NCI-H460 (cell line): Measurements from ENCODE around the genes H2AC6, H1-4, H4C6 and BTN2A1.

GRCh38 chr6:26054856-26055433 lies 1.3 kb downstream of the H1-2 start:
RAMPAGE:
- cytosol, long total RNA, result no peak
- long total RNA, result no peak
- nucleus, long total RNA, result no peak

GRCh38 chr6:26124025-26125141 lies at the start of gene H2AC6:
Gene H2AC6 (plus strand): TSS chr6:26124172.
RAMPAGE:
- cytosol, long total RNA, result no peak
- long total RNA, result start-site peak on the plus strand at chr6:26124169-26124199, 2,643 and 2,228 reads in 2 replicates
- nucleus, long total RNA, result start-site peak on the plus strand at chr6:26124169-26124199, 4,412 and 242 reads in 2 replicates

GRCh38 chr6:26156025-26156933 lies at the start of gene H1-4:
Gene H1-4 (plus strand): TSS chr6:26156329.
RAMPAGE:
- cytosol, long total RNA, result start-site peak on the plus strand at chr6:26156324-26156335, 16,511 and 29,298 reads in 2 replicates
- long total RNA, result start-site peak on the plus strand at chr6:26156326-26156340, 5,750 and 31,727 reads in 2 replicates
- nucleus, long total RNA, result start-site peak on the plus strand at chr6:26156324-26156334, 23,445 and 1,819 reads in 2 replicates

GRCh38 chr6:26159250-26159871 lies 1.4 kb downstream of the H2BC5 start:
RAMPAGE:
- cytosol, long total RNA, result no peak
- long total RNA, result no peak
- nucleus, long total RNA, result no peak

RAMPAGE:
- cytosol, long total RNA, result no peak
- long total RNA, result no peak
- nucleus, long total RNA, result no peak
These were observed 2.9 kb downstream of the H3C4 start for GRCh38 chr6:26193891-26194840.

DNA sequence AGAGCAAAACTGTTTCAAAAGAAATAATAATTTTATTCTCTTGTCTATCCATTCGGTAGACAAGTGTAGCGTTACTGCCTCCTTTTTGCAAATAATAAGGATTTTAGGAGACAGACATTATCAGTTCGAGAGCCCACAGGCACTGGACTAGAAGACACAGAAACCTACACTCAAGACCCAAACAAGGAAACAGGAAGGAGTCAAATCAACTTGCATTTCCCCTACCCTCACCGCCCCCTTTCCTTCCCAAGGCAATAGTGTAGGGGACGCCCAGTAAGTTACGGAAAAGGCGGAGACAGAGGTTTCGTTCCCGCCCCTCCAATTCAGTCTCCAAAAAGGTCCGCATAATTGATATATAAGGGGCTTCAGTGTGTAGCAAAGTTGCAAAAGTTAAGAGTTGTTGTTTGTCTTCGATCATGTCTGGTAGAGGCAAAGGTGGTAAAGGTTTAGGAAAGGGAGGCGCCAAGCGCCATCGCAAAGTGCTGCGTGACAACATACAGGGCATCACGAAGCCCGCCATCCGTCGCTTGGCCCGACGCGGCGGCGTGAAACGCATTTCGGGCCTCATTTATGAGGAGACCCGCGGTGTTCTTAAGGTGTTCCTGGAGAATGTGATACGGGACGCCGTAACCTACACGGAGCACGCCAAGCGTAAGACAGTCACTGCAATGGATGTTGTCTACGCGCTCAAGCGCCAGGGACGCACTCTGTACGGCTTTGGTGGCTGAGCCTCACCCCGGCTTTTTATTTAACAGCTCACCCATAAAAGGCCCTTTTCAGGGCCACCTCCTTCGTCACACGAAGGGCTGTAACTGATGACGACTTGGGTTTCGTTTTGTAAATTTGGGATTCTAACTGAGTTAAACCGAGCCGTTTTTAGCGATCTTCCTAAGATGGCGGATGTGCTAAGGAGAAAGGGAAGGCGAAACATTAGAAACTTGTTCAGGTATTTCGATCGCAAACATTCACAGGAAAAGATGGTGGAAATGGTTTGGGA lies at the start of gene H4C6:
Gene H4C6, plus strand, starts transcription at position 384 of the 997 bp plus-strand sequence.
RAMPAGE:
- cytosol, long total RNA, result no peak
- long total RNA, result no peak
- nucleus, long total RNA, result no peak

RAMPAGE:
- cytosol, long total RNA, result no peak
- long total RNA, result no peak
- nucleus, long total RNA, result no peak
These were observed 7.0 kb downstream of the H2BC9 start for GRCh38 chr6:26258152-26258987.

DNA sequence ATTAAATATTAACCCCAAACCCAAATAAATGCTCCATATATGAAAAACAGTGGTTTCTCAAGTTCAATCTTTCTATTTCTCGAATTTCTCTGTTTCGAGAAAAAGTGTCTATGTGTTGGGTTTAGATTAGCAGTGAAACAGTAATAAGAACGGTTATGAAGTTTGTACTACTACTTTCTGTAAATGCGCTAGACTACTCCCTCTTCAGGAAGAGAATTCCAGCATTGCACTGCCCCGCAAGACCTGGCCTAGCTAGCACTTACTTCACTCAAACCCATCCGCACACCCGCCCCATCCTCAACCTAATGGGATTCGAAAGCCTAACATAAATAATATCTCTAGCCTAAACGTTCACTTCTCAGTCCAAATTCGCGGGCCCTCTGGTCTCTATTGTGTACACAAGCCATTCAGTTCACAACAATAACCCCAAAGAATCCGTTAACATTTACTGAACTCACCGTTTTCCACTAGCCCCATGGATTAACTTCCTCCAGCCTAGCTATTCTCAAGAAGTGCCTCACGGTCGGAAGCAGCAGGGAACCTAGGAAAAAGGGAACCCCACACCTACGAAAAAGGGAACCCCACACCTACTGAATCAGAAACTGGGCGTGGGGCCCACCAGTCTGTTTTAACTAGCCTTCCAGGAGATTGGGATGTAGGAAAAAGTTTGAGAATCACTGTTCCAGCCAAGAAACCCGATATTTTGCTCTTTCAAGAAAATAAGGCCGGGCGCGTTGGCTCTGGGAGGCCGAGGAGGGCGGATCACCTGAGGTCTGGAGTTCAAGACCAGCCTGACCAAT lies 34.2 kb upstream of the H4C8 start:
RAMPAGE:
- cytosol, long total RNA, result no peak
- long total RNA, result no peak
- nucleus, long total RNA, result no peak

DNA sequence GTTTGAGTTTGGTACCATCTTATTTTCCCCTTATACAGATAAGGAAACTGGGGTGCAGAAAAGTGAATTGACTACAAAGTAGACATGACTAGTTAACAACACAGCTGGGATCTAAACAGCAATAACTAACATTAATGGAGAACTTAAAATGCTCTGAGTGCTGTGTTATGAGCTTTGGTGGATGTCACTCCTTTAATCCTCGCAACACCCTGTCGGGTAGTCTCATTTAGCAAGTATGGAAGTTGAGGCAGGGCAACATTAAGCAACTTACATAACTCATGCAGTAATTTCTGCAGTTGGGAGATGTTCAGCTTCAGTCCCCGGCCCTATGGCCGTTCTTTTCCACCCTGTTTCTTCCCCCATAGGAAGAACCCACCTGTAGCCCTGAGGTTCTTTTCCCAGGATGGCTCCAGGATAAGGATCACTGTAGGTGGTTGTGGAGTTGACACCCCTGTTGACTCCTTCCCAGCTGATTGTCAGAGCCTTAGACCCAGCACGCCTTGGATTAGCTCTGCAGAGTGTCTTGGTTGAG lies 11.9 kb downstream of the BTN3A1 start:
RAMPAGE:
- cytosol, long total RNA, result no peak
- long total RNA, result no peak
- nucleus, long total RNA, result no peak

DNA sequence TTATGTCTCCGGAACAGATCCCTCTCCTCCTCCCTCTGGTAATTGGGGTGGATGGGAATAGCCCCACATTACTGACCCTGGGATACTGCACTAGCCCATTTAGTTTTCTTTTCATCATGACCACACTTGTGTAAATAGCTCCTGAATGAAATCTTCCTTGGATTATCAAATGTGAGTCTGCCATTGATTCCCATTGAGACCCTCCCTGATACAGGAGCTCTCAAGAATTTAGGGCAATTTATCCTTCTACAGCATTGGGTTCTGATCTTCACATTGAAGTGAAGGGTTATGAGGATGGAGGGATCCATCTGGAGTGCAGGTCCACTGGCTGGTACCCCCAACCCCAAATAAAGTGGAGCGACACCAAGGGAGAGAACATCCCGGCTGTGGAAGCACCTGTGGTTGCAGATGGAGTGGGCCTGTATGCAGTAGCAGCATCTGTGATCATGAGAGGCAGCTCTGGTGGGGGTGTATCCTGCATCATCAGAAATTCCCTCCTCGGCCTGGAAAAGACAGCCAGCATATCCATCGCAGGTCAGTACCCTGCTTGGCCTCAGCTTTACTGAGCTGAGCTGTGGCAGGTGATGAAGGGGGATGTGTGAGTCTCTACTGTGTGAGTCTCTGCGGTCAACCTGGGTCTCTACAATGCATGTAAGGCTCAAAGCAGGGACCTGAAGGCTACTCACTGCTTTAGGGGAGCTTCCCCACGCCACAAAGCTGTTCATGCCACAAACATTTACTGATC lies 5.3 kb downstream of the BTN3A3 start:
RAMPAGE:
- cytosol, long total RNA, result no peak
- long total RNA, result no peak
- nucleus, long total RNA, result no peak

DNA sequence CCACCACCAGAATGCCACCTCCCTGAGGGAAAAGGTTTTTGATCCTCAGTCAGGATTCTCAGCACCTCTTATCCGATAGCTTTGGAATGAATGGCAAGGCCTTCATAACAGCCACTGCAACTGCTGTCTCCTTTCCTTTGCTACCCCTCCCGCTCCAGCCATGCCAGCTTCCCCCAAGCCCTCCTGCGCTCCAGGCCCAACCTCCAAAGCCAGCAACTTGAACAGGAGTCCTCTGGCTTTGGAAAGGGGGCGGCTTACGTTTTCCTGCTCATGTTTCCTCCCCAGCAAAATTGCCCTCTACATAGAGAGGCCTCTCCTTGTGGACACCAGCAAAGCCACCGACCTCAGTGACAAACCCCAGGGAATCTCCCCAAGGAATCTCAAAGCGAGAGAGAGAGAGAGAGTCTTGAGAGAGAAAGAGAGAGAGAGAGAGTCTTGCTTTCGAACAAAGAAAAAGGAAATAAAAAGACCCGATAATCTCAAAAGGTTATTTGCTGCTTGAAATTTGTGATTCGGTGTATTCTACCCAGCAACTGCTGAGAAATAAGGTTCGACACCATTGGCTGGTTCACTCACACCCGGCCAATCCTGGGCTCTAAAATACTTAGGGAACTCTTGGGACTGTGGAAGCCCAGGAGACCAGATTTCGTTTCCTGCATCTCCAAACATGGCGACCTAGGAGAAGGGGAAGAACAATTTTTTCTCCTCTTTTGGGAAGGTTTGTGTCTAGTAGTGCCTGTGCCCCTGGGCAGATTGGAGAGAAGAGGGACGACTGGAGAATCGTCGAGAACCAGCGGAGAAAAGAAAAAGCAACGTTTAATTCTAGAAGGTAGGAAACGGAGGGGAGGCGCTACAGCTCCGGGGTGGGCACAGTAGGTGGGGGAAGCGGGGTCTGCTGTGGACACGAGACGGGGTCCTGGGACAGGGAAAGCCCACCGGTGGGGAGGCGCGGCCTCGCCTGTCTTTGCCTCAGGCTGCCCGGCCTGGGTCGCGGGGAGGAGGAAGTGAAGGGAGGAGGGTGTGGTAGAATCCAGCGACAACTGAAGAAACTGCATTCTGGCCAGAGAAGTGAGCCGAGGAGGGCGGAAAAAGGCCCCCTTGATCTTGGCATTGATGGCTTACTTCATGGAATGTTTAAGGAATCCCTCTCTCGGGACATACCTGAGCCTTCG lies at the start of gene BTN2A1:
Gene BTN2A1, plus strand, starts transcription at position 642 of the 1,172 bp plus-strand sequence.
RAMPAGE:
- cytosol, long total RNA, result start-site peak on the plus strand centred at position 639 of the sequence, 10 bp wide, 33 and 27 reads in 2 replicates
- long total RNA, result no peak
- nucleus, long total RNA, result no peak

GRCh38 chr6:26474988-26475516 lies 17.3 kb downstream of the BTN2A1 start:
RAMPAGE:
- cytosol, long total RNA, result no peak
- long total RNA, result no peak
- nucleus, long total RNA, result no peak

GRCh38 chr6:26520653-26520899 lies 17.6 kb upstream of the HMGN4 start:
RAMPAGE:
- cytosol, long total RNA, result no peak
- long total RNA, result no peak
- nucleus, long total RNA, result no peak

DNA sequence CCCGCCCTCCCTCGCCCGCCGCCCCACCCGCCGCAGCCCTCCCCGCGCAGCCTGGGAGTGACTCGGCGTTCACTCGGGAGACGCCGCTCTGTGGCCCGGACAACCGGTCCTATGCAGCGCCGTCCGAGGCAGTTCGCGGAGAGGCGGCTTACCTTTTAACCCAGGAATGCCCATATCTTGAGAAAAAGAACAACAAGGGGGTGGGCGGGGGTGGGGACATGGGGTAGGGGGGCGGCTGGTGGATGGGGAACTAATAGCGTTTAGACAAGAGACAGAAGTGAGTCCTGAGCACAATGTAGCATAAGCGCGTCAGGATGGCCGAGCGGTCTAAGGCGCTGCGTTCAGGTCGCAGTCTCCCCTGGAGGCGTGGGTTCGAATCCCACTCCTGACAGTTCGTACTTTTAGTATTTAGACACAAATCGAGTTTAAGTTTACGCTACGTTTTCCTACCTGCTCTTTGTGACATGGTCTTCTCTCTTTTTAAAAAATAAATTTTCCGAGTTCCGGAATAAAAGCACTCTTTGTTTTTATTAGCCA lies 17.2 kb upstream of the HMGN4 start:
RAMPAGE:
- cytosol, long total RNA, result no peak
- long total RNA, result no peak
- nucleus, long total RNA, result no peak

GRCh38 chr6:26532671-26533602 lies 5.2 kb upstream of the HMGN4 start:
RAMPAGE:
- cytosol, long total RNA, result no peak
- long total RNA, result no peak
- nucleus, long total RNA, result no peak

DNA sequence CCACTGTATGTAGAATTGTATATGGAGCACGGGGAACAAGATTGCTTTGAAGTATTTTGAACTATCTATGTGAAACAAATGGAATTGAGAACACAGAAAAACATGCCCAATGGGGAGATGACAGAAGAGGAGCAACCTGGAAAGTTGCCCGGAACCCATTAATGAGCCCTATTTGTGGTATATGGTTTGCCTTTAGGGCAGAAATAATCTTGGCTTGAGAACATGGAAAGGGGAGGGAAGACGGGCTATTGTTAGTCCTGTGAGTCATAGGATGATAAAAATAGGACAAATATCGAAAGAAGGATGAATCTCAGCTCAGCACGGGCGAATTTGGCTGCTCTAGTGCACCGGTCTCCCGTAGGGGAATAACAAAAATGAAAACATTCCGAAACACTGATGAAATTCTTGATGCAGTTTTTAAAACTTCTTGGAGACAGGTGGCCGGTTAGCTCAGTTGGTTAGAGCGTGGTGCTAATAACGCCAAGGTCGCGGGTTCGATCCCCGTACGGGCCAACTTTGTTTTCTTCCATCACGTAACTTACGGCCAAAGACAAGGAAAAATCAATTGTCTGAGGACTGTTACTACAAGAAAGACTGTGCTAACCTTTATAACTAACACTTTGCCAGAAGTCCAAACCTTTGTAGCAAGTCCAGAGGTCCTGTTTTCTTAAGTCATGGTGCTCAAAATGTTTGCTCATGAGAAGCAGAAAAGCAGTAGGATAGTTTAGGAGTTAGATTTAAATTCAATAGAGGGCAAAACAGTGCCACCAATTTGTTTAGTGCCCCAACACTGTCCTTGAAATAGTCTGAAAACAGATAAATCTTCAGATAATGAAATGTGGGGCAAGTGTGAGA lies 15.7 kb downstream of the HMGN4 start:
RAMPAGE:
- cytosol, long total RNA, result no peak
- long total RNA, result no peak
- nucleus, long total RNA, result no peak

GRCh38 chr6:26743895-26744564 lies 84.5 kb upstream of the ZNF322 start:
RAMPAGE:
- cytosol, long total RNA, result no peak
- long total RNA, result no peak
- nucleus, long total RNA, result no peak

DNA sequence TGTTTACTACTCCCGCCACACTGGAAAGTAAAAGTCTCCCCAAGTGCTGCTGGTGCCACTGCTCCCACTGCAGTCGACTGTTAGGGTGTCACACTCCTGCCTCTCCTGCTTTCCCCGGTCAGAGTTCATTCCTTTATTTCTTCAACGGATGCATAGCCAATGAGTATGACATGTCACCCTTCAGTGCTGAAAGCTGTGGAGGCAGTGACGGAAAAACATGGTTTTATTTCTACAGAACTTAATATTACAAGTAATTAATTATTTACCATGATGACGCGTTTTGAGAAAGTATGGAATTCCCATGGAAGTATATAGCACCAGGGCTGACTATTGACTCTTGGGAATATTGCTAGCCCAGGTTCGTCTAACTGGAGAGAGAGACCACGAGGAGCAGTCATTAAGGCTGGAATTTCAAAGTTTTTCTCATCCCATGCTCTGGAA lies 40.4 kb downstream of the H2BC11 start:
RAMPAGE:
- cytosol, long total RNA, result no peak
- long total RNA, result no peak
- nucleus, long total RNA, result no peak

GRCh38 chr6:27114973-27115533 lies 17.5 kb downstream of the H2BC11 start:
RAMPAGE:
- cytosol, long total RNA, result no peak
- long total RNA, result no peak
- nucleus, long total RNA, result no peak

GRCh38 chr6:27127475-27128514 lies 4.8 kb downstream of the H2BC11 start:
RAMPAGE:
- cytosol, long total RNA, result no peak
- long total RNA, result no peak
- nucleus, long total RNA, result no peak